AG08470 (cell line): ENCODE results near the gene PITHD1.

DNA sequence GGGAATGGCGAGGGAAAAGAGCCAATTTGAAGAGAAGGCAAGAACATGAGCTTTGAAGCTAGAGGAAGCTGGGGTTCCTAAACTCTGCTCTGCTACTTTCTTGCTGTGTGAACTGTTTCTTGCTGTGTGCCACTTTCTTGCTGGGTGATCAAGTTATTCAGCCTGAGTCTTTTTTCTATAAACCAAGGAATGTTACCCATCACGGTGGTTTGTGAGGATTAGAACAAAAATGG, 3.7 kb downstream of the ID3 start:
- RRBS: no CpG with 5 or more reads among the region's 2 CpGs

- RRBS: no CpG with 5 or more reads among the region's 65 CpGs
These were observed 60.1 kb upstream of the ID3 start for GRCh38 chr1:23618983-23620182.

GRCh38 chr1:23627709-23628060, 63.9 kb upstream of the RPL11 start:
- RRBS: no CpG with 5 or more reads among the region's 8 CpGs

DNA sequence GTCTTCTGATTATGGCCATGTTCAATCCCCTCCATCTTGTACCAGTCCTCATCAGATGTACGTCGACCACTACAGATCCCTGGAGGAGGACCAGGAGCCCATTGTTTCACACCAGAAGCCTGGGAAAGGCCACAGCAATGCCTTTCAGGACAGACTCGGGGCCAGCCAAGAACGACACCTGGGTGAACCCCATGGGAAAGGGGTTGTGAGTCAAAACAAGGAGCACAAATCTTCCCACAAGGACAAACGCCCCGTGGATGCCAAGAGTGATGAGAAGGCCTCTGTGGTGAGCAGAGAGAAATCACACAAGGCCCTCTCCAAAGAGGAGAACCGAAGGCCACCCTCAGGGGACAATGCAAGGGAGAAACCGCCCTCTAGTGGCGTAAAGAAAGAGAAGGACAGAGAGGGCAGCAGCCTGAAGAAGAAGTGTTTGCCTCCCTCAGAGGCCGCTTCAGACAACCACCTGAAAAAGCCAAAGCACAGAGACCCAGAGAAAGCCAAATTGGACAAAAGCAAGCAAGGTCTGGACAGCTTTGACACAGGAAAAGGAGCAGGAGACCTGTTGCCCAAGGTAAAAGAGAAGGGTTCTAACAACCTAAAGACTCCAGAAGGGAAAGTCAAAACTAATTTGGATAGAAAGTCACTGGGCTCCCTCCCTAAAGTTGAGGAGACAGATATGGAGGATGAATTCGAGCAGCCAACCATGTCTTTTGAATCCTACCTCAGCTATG, 8.0 kb downstream of the ELOA start:
- RRBS: no CpG with 5 or more reads among the region's 11 CpGs

DNA sequence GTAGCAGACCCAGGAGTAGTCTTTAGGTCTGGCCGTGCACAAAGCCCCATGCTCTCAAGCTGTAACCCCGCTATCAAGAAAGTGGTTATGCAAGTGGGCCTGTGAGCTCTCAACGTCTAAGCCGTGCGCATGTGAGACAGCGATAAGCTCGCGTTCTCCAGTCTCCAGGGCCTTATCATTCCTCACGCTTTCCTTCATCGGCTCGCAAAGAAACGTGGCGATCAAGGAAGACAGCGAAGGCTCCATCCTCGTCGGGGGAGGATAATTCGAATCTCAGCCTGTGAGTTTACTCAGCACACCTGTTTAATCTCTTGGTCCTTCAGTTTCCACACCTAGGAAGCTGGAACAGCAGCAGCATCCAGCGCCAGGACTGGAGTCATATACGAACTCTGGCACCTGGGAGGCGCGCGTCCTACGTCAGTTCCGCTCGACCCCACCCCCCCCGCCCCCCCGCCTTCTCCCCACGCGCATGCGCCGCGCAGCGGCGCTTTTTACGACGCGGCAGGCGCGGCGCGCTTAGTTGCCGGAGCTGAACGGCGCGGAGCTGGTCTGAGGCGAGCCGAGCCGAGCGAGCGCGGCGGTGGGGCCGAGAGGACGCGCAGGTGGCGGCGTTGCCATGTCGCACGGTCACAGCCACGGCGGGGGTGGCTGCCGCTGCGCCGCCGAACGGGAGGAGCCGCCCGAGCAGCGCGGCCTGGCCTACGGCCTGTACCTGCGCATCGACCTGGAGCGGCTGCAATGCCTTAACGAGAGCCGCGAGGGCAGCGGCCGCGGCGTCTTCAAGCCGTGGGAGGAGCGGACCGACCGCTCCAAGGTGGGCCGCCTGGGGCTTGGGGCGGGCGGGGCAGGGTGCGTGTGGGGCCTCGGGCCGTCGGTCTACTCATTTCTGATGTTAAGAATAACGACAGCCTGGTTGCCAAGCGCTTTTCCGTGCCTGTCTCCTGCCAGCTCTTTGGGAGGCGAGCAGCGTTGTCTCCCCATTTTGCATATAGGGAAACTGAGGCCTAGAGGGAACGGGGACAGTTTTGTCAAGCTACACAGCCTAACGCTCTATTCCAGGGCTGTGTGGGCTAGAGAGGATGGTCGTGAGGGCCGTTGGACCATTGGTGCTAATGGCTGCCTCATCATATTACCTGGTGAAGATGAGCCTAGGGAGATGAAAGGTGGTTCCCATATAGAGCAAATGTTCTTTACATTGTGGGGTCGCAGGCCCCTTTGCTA, at the start of gene PITHD1:
TSS of gene PITHD1 (plus strand) at position 519 of the 1,221 bp plus-strand sequence.
- RRBS: no CpG with 5 or more reads among the region's 102 CpGs

- RRBS: 13% methylated on average over 6 of the region's 23 CpGs
These were observed 723 bp upstream of the GALE start for GRCh38 chr1:23801206-23801747.

DNA sequence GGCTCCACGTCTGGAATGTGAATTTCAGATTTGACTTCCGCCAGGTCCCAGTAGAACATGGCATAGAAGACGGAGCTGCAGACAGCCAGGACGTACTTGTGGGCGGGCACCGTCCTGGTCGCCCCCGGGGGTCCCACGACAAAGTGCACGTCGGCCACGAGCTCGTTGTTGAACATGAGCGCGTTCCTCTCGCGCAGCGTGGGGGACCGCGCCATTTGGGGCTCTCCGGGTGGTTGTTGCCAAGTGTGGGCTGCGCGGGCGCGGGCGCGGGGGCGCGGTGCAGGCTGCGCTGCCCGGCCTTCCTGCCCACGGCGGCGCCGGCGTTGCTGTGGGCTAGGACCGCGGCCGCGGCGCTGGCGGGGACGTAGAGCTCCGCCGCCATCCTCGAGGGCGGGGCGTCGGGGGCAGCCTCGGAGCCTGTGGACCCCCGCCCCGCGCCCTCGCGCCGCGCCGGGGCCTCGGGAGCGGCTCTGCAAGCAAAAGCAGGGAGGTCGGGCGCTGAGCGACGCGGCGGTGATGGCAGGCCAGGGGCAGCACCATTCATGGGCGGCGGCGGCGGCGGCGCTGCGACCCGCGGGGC, 10.5 kb downstream of the CNR2 start:
- RRBS: 7% methylated on average over 15 of the region's 75 CpGs

DNA sequence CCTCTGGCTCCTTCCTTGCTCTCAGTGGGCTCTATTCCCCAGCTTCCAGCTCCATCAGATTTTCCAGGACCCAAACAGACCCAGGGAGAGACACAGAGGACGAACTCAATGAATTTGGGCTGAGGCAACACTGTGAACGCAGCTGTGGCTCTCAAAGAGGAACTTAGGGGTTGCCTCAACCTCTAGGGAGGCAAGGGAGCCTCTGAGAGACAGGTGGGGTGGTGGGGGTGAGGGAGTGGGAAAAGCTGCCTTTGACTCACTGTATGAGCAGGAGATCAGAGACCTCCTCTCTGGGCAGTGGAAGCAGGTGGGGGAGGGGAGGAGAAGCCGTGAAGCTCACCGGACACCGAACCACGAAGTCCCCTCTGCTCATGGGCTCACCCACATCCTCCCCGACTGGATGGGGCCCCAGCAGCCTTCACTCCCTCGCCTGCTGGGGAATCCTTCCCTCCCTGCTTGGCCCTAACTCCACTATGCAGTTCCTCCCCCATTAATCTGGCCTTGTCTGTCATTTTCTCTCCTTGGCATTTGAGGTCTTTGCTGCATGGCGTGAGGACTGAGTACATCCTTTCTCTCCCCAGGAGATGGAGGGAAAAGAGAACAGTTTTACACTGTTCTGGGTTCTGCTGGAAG, 4.3 kb downstream of the CNR2 start:
- RRBS: no CpG with 5 or more reads among the region's 9 CpGs

GRCh38 chr1:24021411-24022254, 41.5 kb upstream of the SRSF10 start:
- RRBS: no CpG with 5 or more reads among the region's 7 CpGs

GRCh38 chr1:24096280-24096863, 15.6 kb downstream of the MYOM3 start:
- RRBS: no CpG with 5 or more reads among the region's 9 CpGs

DNA sequence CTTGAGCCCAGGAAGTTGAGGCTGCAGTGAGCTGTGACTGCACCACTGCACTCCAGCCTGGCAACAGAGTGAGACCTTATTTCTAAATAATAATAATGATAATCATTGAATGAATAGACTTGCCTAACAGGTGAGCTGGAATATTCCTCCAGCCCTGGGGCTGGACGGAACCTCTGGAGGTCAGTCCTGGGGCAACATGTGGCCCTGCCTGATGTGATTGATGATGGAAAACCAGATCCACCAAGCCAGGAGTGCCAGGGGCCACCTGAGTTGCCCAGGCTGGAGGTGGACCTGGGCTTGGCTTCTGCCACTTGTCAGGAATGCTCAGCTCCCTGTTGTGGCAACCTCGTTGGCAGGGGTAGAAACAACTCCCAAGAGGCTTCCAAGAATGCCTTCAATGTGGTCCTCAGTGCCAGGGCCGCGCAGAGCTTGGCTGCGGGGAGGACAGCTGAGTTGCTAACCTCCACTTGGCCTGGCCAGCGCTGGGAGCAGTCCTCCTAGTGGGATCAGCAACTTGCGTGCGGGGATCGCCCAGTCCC, 9.1 kb downstream of the MYOM3 start:
- RRBS: no CpG with 5 or more reads among the region's 9 CpGs

GRCh38 chr1:24392849-24393331, 20.7 kb downstream of the STPG1 start:
- RRBS: no CpG with 5 or more reads among the region's 4 CpGs

DNA sequence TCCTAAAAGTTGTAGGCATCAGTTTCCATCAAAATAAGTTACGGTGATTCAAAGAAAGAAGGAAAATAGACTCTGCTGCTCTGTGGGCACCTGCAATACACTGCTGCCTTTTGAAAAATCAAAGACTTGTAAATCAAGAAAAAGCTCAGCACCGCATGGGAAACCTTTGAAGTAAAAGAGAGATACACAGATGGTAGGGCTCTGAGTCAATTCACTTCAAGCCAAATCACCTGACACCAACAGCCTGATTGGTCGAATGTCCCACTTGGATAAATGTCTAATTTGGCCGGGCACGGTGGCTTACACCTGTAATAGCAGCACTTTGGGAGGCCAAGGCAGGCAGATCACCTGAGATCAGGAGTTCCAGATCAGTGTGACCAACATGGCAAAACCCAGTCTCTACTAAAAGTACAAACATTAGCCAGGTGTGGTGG, 19.2 kb upstream of the RCAN3 start:
- RRBS: no CpG with 5 or more reads among the region's 5 CpGs

- RRBS: no CpG with 5 or more reads among the region's 8 CpGs
These were observed 12.4 kb downstream of the SRRM1 start for GRCh38 chr1:24655282-24656098.

DNA sequence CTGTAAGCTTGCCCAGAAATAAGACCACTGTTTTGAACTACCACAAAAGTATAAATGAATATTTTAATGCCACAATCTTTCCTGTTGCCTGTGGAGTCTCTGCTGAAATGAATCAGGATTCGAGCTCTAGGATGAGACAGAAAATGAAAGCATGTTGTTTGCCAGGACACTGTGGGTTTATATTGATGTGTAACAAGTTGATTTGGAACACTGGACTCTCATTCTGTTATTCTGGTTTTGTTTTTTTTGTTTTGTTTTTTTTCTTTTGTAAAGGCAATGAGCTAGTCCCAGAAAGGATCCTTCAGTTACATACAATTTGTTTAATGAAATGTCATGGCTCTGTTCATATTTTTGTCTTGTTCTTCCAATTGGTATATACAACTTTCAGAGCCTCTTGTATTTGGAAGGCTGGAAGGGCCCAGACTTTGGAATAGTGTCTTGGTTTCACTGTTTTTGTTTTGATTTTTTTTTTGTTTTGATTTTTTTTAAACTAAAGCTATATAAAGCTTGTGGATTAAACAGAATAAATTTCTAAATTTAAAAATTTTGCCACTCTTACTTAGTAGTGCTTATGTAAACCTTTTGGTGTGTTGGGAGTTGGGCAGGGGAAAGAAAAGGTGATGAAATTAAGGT, 29.7 kb downstream of the SRRM1 start:
- RRBS: no CpG with 5 or more reads among the region's 1 CpG

DNA sequence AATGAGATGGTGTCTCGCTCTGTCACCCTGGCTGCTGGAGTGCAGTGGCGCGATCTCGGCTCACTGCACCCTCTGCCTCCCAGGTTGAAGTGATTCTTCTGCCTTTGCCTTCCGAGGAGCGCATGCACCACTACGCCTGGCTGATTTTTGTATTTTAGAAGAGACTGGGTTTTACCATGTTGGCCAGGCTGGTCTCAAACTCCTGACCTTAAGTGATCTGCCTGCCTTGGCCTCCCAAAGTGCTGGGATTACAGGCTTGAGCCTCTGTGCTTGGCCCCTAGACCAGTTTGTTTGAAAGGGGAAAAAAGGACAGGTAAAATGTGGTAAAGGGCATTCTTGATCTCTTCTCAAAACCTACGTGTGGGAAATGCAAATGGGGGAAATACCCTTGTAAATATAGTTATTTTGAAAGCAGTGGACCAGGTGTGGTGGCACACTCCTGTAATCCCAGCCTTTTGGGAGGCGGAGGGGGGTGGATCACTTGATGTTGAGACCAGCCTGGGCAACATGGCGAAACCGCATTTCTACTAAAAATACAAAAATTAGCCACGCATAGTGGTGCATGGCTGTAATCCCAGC, 3.4 kb downstream of the CLIC4 start:
- RRBS: no CpG with 5 or more reads among the region's 12 CpGs

- RRBS: no CpG with 5 or more reads among the region's 1 CpG
These were observed 24.9 kb downstream of the CLIC4 start for GRCh38 chr1:24770152-24770587.

- RRBS: no CpG with 5 or more reads among the region's 4 CpGs
These were observed 25.9 kb downstream of the CLIC4 start for GRCh38 chr1:24771065-24771621.

- RRBS: no CpG with 5 or more reads among the region's 18 CpGs
These were observed 67.8 kb downstream of the RUNX3 start for GRCh38 chr1:24862123-24862734.

- RRBS: no CpG with 5 or more reads among the region's 10 CpGs
These were observed 61.7 kb upstream of the RUNX3 start for GRCh38 chr1:24991560-24992328.